Mesenteric fat pad (tissue), 1 donor: ENCODE results near the genes CYSTM1, HBEGF, CD14 and PCDHA6.

DNA sequence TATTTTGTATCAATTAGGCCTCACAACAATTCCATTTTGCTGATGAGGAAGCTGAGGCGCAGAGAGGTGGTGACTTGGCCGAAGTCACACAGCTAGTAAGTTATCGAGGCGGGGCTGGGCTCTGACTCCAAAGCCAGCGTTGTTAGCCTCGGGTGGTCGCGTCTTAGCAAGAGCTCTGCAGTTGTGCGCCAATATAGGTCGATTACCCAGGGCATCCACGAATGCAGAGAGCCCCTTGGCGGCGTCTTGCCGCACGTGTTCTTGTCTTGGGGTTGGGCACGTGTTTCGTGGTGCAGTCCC, 62.2 kb downstream of the CXXC5 start:
- PRO-cap, result no peak

DNA sequence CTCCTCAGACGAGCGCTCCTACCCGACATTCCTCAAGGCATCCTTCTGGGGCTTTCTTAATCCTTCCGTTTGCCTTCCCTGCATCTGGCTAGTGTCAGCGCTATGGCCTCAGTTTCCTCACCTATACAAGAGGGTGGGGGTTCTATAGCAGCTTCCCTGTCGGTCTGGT, 63.4 kb downstream of the CXXC5 start:
- PRO-cap, result no peak

GRCh38 chr5:139847562-139848834, 52.4 kb downstream of the PSD2 start:
- PRO-cap, result bidirectional peak, plus-strand start at chr5:139848340, minus-strand start at chr5:139848262

GRCh38 chr5:140157096-140157778, 17.8 kb upstream of the CYSTM1 start:
- PRO-cap, result no peak

DNA sequence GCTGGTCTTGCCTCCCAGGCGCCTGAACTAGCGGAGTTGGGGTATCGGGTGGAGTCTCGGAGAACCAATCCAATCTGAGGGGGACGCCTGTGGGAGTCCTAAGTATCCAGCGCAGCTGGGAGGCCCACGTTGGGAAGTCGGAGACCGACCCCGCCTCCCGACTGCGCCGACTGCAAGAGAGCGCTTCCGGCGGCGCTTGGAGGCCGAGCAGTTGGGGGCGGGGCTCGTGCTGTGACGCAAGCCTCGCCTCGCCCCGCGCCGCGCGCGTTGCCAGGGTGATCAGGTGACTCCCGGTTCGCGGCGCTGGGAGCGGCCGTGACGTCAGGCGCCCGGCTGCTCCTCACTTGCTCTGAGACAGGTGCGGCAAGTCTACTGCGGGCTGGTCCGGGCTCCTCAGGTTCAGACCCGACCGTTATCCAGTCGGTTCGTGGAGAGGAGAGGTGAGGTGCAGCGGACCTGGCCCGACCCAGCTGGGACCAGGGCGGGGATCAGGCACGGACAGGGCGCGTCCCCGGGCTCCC, at the start of gene CYSTM1:
Gene CYSTM1, plus strand, starts transcription at position 343 of the 521 bp plus-strand sequence.
- PRO-cap, result bidirectional peak, plus-strand start at position 352 of the sequence, minus-strand start at position 172 of the sequence

GRCh38 chr5:140250282-140250613, 52.7 kb downstream of the PFDN1 start:
- PRO-cap, result no peak

DNA sequence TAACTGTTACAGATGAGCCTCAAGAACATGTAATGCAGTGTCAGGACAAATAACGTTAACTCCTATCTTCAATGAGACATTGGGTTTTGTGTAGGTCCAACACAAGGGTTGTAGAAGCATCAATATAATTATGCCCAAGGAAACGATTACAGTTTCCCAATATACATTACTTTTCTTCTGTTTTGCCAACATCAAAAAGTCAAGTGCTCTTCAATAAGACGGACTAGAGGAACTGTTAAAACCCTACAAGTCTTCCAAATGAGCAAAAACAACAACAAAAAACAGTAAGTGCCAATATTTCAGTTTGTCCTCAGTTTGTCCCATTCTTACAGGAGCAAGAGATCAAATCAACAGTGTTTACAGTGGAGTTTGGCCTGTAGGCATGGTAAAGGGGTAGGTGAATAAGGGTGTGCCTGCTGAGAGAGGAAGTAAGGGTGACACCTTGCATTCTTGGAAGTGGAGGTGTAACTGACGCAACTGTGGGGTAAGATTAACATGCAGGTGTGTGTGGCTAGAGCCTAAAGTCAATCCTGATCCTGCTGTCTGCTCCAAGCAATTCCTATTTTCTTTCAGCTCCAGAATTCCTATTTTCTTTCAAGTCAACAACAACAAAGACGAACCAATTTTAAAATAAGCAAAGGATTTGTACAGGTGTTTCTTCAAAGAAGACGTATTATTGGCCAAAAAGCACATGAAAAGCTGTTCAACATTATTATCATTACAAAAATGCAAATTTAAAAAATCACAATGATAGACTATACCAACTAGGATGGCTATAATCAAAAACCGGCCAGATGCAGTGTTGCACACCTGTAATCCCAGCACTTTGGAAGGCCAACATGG, 43.4 kb downstream of the PFDN1 start:
- PRO-cap, result no peak

DNA sequence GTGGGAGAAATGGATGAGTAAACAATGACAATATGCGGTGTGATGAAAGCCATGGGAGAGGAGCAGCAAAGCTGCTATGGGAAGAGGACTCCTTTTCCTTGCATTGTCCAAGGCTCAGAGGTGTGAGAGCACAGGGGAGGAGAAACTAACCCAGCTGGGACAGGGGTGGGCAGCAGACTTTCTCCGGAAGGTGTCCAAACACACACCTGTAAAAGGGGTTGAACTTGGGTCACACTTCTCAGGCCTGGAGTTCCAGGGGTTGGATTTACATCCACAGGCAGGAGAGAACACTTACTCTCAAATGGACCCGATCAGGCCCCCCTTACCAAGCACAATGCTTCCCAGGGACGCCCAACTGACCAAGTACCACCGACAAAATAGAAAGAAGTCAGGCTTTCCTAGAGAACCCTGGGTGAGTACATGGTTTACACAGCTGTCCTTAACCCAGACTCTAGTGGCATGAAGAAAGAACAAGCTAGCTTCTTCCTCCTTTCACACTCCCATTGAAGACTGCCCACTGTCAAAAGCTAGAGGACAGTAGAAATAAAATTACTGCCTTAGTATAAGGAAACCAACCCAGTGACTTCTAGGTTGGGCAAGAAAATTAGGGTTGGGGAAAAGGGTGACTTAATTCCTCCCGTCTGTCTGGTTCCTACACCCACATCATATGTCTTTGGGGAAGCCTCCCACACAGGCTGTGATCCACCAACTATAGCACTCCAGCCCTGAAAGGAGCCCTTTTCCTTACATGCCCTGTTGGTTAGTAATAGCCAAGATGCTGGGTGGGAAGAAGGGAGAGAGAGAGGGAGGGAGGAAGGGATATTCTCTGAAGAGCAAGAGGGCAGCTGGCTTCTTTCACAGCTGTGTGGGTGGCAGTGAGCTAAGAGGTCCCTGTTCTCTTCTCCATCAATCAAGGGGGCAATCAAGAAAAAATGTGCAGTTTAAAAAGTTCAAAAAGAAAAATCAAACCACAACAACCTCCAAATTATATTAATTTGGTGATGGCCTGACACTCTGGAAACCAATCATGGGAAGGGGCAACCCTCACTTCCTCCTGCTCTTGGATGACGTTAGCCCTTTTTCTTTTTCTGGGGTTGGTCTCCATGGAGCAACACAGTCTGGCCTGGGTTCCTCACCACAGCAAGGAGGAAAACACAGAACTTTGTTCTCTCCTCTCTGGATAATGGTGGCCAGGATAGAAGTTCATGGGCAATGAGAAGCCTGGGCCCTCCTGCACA, 21.7 kb upstream of the PFDN1 start:
- PRO-cap, result no peak

DNA sequence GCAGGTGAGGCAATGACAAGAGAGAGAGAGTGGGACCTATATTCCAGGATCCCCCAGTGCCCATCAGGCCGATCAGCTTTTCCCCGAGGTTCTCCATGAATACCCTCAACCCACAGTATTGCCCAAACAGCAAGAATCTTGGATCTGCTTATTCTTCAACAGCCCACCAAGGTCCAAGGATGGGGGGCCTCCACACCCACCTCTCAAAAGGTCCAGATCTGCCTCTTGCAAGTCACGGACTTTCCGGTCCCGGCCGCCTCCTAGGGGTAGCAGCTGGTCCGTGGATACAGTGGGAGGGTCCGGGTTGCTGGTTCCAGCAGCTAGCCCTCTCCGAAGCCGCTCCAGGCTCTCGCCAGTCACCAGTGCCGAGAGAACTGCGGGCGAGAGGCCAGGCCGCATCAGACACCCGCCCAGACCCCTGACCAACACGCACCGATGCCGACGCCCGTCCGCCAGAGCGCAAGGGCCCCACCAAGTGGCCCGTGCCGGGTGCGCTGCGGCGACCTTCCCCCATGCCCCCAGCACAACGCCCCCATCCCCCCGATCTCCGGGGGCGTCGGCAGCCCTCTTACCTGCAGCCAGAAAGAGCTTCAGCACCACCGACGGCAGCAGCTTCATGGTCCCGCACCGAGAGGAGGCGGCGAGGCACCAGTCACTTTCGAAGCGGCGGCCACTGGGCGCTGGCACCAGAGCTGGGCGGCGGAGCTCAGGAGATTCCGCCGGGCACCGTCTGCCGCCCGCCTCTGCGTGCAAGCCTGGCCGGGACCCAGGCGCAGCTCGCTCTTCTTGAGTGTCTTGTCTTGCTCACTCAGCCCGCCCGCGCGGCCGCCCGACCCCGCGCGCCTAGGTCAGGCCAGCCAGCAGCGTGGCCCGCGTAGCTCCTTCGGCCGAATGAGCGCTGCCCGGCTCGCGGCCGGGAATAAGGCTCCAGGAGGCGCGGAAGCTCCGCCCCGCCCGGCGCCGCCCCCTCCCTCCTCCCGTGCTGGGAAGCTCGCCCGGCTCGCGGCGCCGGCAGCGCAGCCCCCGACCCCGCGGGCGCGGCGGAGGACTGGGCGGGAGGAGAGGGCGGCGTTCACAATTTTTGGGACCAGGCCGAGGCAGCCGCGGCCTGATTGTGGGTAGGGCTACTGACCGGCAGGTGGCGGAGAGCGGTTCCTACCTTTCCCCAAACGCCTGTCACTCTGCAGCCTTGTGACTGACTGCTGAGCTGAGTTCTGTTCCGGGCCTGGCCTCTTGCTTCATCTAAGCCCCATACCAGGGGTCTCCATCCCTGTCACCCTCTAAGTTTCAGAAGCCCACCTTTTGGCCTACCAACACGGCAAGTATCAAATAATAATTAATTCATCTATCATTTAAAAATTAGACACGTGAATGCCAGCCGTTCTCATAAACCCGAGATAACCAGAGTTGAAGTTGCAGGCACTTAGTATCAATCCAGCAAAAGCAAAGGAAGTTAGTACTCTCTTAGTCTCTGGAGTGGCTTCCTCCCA, at the start of gene HBEGF:
Gene HBEGF, minus strand, starts transcription at position 893 of the 1,490 bp plus-strand sequence.
- PRO-cap, result unidirectional peak, minus-strand start at position 893 of the sequence

DNA sequence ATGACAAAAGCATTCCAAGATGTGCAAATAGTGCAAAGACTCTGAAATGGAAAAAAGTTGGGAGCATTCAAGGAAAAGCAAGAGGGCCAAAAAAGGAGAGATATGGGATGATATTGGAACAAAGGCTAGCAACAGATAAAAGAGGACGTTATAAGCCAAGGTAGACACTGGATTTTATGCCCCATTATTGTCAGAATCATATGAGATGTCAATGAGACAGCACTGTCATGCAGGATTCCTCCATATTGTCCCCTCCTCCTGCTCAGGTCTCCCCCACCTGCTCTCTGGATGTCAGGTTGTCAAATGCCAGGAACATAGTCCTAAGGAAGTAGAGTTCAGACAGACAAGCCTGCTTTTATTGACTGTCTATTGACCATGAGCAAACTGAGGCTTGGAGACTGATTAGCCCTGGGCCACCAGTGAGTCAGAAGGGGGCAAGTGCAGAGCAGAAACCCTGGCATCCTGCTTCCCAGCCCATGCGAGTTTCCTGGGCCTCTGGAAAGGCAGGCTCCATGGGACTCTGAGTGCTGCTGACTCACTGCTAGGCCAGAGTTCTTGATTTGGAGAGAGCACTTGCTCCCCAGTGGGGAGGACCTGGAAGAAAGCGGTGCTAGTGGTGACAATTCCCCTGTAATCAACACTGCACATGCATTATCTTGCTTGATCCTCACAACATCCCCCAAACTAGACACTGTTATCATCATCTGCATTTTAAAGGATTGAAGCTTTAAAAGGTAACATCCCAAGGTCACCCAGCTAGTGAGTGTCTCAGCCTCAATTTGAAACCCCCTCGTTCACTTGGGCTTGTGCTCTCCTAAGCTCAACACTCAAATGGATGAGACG, 2.8 kb upstream of the HBEGF start:
- PRO-cap, result no peak

DNA sequence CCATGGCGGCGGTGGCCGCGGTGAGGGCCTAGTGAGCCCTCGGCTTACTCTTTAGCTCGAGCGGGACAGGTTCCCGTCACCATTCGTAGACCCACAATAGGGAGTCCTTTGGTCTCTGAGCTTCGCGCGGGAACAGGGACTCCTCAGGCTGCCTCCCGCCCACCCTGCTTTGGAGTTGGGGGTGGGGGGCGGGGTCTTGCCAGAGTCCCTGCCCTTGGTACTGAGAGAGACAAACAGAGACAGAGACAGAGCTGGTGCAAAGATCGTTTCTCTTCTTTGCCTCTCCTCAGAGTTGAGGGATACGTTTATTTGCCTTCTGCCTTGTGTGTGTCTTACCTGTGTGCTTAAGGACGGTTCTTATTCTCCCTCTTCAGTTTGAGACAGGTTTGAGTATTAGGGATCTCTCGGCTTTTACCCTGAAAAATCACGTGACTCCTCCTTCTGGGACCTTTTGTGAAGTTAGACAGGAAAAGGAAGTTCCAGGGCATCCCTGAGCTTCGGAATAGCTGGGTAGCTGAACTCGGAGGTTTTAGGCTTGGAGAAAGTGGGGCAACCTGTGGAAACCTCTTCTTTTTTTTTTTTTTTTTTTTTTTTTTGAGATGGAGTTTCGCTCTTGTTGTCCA, 873 bp downstream of the ANKHD1 start:
- PRO-cap, result no peak

DNA sequence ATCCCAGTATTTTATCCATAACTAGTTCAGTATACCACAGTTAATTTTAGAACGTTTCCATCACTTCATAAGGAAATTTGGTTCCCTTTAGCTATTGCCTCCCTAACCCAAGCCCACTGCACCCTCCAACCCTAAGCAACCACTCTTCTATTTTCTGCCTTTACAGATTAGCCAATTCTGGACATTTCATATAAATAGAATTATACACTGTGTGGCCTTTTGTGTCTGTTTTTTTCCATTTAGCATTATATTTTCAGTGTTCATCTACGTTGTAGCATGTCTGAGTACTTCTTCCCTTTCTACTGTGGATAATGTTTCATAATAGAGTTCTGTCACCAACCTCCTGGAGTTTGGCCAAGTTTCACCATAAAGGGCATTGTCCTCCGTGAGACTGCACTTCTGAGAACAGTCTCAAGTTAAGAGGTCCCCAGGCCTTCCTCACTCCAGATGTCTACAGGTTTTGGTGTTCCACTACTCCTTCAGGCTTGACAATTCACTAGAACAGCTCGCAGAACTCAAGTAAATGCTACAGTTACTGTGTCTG, 30.8 kb downstream of the SLC35A4 start:
- PRO-cap, result no peak

DNA sequence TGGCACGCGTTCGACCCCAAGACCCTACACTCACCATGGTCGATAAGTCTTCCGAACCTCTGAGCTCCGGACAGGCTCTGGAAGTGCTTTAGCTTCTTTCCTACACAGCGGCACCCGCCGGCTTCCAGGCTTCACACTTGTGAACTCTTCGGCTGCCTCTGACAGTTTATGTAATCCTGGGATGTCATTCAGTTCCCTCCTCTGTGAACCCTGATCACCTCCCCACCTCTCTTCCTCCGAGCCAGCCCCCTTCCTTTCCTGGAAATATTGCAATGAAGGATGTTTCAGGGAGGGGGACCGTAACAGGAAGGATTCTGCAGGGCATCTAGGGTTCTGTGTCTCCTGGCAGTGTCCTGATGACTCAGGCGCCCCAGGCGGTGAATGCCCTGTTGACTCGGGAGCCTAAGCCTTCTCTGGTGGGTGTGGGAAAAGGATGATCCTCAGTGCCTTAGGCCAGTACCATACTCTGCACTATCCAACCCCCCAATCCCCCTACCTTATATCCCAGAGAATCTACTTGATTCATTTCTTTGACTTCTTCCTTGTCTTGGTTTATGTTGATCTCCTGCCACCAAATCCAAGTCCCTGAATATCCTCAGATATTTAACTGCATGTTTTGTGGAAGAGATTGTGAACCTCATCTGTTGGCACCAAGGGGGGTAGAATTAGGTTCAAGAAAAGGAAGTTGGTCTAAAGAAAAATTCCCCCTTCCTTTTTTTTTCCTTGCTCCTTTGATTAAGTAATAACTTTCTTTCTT, at the start of gene CD14:
Gene CD14, minus strand, starts transcription at position 141 of the 757 bp plus-strand sequence.
- PRO-cap, result unidirectional peak, minus-strand start at position 141 of the sequence

GRCh38 chr5:140674592-140675242, 1.3 kb upstream of the DND1 start:
- PRO-cap, result no peak

GRCh38 chr5:140701248-140701545, 950 bp downstream of the ZMAT2 start:
- PRO-cap, result no peak

DNA sequence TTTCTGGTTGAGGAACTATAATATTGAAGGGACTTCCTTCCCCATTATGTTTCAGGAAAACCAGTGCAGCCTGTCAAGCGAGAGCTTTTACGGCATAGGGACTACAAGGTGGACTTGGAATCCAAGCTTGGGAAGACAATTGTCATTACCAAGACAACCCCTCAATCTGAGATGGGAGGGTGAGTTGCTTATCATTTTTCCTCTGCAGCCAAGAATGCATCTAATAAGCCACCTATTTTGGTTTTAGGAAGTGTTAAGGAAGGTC, 1.6 kb downstream of the ZMAT2 start:
- PRO-cap, result no peak

DNA sequence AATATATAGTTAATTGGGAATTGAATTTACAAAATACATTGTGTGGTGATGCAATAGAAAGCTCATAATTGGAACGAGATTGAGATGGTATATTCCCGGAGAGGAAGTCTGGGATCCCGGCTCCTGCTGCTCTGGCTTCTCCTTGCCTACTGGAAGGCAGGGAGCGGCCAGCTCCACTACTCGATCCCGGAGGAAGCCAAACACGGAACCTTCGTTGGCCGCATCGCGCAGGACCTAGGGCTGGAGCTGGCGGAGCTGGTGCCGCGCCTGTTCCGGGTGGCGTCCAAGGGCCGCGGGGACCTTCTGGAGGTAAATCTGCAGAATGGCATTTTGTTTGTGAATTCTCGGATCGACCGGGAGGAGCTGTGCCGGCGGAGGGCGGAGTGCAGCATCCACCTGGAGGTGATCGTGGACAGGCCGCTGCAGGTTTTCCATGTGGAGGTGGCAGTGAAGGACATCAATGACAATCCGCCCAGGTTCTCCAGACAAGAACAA, 326 bp downstream of the PCDHA5 start:
- PRO-cap, result no peak

DNA sequence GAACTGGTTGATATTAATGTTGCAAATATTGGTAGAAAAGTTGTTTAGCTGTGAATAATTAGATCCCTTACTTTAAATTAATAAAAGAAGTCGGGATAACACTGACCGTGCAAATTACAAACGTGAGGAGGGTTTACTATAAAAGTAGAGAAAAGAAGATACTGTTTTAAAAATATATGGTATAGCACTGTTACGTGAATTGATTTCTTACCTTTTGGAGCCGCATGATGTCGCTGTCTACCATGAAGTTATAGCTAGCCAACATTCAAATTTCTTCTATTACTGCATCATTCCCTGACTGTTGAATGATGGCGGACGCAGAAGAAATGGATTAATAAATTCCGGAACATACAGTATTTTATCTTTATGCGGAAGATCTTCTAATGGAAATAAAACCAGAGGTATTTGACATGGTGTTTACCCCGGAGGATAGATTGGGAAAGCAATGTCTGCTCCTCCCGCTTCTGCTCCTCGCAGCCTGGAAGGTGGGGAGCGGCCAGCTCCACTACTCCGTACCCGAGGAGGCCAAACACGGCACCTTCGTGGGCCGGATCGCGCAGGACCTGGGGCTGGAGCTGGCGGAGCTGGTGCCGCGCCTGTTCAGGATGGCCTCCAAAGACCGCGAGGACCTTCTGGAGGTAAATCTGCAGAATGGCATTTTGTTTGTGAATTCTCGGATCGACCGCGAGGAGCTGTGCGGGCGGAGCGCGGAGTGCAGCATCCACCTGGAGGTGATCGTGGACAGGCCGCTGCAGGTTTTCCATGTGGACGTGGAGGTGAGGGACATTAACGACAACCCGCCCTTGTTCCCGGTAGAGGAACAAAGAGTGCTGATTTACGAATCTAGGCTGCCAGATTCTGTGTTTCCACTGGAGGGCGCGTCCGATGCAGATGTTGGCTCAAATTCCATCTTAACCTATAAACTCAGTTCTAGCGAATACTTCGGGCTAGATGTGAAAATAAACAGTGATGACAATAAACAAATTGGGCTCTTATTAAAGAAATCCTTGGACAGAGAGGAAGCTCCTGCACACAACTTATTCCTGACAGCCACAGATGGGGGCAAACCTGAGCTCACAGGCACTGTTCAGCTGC, at the start of gene PCDHA6:
Gene PCDHA6, plus strand, starts transcription at position 279 of the 1,095 bp plus-strand sequence.
- PRO-cap, result no peak

GRCh38 chr5:141039905-141041008, 10.9 kb upstream of the PCDHB1 start:
- PRO-cap, result unidirectional peak, minus-strand start at chr5:141040905

DNA sequence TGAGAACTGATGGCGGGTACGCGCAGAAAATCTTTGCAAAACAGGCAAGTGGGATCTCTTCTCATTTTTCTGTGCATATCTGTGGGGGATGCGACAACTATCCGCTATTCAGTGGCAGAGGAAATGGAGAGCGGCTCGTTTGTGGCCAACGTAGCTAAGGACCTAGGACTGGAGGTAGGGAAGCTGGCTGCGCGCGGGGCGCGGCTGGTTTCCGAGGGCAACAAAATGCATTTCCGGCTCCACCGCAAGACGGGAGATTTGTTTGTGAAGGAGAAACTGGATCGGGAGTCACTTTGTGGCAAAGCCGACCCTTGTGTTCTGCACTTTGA, 252 bp downstream of the PCDHB1 start:
- PRO-cap, result no peak